ENCODE data around the genes POLD1, GPR32, KLK3 and KLK11.

DNA sequence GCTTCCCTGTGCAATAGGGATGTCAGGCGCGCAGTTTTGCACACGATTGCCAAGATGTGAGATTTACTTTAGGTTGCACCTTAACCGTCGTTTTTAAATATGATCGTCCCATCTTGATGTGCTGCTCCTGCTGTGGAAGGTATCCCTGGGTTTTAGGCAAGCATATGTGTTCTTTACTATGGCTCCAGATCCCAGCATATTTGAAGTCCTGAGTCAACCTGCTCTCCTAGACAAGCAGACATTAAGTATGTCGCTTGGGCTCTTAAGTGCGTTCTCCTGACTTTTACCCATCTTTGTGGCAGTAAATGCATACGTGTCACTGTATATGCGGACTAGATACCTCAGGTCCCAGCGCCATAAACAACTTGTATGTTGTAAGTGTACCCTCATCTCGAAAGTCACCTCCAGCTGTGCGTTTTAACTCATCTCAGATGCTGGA lies 14.9 kb downstream of the PNKP start:
- PRO-cap = no peak
- RAMPAGE, long total RNA = no peak

DNA sequence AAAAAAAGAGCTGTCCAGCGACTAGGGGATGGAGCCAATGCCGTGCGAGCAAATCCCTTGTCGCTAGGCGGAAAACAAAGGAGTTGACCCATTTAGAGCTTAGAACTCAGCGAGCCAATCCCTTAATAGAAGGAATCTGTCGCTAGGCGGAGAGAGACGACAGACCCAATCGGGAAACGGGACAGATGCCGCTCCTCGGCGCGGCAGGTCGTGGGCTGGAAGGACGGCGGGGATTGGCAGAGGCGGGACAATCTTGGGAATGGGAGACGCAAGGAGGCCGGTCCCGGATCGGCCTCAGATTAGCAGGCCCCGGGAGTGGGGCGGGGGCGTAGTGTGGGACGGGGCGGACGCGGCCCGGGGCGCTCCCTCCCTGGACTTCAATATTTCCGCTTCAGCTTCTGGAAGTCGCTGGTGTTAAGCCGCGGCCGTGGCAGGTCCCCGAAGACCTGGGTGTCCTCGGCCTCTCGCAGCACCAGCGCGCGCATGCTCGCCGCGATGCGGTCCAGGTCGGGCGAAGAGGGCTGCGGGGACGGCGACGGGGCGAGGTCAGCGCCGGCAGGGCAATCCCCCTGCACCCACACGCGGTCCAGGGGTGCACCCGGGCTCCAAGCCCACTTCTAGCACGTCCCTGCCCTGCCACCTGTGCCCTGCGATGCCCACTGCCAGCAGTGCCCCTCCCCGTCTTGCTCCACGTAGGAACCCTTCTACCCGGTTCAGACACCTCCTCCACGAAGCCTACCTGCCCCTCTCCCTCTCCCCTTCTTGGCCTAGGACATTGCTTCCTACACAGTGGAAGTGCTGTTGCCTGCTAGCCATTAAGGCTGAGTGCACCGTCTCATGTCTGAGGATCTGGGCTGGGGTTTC lies 2.4 kb upstream of the PNKP start:
- PRO-cap = bidirectional peak, plus-strand start at position 250 of the sequence, minus-strand start outside the sequence
- RAMPAGE, long total RNA = no peak

- PRO-cap = no peak
- RAMPAGE, long total RNA = no peak
Observed at GRCh38 chr19:49969266-49969717, 8.3 kb upstream of the SIGLEC11 start.

DNA sequence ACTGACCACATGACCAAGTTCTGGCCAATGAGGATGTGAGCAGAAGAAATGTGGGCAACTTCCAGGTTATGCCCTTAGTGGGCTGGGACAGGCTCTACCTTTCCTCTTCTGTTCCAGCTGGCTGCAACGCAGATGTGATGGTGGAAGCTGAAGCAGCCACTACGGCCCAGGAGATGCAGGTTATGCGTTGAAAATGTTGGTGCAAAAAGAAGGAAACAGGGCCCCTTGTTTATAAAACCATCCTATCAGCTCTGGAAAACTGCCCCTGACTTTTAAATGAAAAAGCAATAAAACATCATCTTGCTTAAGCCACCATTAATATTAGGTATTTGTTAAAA lies 27.3 kb downstream of the VRK3 start:
- PRO-cap = no peak
- RAMPAGE, long total RNA = no peak

DNA sequence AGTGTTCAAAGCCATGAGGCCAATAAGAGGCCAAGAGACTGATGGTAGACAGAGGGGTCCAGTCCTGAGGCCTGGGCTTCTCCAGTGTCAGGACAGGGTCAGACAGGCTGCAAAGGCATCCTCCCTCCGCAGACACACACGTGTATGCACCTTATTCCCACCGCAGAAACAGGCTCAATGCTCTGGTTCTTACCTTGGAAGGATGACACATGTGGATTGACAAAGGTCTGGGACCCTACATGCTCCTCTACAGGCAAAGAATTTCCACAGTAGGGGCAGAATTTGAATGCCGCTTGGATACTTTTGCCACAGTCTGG lies 9.4 kb downstream of the VRK3 start:
- PRO-cap = no peak
- RAMPAGE, long total RNA = no peak

- PRO-cap = no peak
- RAMPAGE, long total RNA = no peak
Observed at GRCh38 chr19:50257261-50257701, 53.9 kb downstream of the MYH14 start.

GRCh38 chr19:50272382-50272978 lies 56.7 kb downstream of the KCNC3 start:
- PRO-cap = no peak
- RAMPAGE, long total RNA = no peak

DNA sequence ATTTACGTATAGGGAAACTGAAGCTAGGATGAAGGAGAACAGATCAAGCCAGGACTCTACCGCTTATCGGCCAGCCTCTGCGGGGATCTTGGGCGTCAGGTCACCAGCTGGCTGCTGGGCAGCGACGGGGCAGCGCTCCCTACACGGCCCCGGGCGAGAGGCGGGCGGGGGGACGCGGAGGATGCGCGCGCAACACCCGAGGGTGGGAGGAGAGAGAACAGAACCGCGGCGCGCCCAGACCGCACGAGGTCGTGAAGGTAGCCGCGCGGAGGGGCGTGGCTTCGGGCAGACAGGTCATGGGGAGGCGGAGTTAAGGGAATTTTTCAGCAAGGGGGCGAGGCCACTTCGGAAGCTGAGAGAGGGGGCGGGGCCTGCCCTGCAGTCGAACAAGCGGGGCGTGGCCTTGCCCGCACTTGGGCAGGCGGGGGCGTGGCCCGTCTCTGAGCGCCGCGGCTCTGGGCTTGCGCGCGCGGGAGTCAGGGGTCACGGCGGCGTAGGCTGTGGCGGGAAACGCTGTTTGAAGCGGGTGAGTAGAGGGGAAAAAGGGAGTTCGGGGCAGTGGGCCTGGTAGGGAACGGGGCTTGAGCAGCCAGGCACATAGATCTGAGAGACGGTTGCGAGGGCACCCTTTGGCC lies at the start of gene POLD1:
POLD1 (plus strand) TSS at position 483 of the 635 bp plus-strand sequence.
- PRO-cap = unidirectional peak, plus-strand start at position 122 of the sequence; bidirectional peak, plus-strand start at position 199 of the sequence, minus-strand start at position 265 of the sequence
- RAMPAGE, long total RNA = no peak

DNA sequence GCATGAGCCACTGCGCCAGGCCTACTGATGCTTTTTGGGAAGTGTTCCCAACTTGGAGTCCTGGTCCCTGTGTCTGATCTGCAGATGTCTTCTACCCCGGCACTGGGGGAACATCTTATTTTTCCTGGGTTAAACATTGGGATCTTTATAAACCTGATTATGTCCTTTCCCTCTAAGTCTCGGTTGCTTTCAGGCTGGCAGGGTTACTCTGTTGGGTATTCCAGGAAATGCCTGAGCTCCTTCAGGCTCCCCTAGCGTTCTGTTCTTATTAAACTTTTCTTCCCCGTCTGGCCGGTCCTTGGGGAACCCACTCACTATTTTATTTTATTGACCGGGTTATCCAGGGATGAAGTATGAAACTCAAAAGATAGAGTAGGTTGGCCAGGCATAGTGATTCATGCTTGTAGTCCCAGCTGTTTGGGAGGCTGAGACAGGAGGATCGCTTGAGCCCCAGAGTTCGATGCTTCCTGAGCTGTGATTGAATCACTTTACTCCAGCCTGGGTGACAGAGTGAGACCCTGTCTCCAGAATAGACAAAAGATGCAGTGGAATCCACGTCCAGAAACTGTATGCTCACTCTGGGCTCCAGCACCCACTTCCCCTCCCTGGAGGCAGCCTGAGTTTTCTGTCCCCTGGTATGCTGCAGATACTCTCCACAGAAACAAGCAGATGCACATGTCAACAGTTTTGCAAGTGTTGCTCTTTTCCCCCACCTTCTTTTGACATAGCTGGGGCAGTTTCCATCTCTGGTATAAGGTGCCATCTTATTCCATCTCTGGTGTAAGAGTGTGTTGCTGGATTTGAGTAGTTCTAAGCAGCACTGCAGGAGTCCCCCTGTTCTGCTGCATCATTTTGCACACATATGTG lies 7.9 kb upstream of the GARIN5A start:
- PRO-cap = no peak
- RAMPAGE, long total RNA = no peak

DNA sequence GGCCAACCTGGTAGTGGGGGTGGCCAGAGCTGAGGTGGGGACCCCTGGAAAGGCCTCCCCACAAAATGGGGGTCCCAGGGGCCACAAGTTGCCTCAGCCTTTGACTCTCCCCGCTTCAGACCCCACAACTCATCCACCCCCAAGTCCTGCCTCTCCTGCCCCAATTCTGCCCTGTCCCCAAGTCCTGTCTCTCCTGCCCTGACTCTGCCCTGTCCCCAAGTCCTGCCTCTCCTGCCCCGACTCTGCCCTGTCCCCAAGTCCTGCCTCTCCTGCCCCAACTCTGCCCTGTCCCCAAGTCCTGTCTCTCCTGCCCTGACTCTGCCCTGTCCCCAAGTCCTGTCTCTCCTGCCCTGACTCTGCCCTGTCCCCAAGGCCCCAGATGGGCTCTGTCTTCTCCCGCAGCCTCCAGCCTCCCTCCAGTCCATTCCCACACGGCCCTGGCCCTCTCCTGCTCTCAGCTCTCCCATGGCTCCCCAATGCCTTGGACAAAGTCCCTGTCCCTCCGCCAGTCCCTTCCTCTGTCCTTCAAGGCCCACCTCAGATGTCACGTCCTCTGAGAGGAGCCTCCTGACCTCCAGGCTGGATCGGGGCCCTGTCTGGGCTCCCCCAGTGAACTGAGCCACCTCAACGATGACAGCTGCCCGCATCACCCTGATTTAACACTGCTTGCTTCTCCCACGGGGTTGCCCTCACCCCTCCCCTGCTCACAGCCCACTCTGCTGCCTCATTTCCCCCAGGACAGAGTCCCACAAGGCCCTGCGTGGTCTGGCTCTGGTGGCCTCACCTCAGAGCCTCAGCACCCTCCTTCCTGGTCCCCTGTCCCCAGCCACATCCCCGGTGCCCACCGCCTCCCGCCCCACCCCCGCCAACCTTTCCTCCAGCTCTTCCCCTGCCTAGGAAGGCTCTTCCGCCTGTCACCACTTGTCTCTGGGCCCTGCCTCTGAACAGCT lies 3.0 kb downstream of the JOSD2 start:
- PRO-cap = no peak
- RAMPAGE, long total RNA = no peak

DNA sequence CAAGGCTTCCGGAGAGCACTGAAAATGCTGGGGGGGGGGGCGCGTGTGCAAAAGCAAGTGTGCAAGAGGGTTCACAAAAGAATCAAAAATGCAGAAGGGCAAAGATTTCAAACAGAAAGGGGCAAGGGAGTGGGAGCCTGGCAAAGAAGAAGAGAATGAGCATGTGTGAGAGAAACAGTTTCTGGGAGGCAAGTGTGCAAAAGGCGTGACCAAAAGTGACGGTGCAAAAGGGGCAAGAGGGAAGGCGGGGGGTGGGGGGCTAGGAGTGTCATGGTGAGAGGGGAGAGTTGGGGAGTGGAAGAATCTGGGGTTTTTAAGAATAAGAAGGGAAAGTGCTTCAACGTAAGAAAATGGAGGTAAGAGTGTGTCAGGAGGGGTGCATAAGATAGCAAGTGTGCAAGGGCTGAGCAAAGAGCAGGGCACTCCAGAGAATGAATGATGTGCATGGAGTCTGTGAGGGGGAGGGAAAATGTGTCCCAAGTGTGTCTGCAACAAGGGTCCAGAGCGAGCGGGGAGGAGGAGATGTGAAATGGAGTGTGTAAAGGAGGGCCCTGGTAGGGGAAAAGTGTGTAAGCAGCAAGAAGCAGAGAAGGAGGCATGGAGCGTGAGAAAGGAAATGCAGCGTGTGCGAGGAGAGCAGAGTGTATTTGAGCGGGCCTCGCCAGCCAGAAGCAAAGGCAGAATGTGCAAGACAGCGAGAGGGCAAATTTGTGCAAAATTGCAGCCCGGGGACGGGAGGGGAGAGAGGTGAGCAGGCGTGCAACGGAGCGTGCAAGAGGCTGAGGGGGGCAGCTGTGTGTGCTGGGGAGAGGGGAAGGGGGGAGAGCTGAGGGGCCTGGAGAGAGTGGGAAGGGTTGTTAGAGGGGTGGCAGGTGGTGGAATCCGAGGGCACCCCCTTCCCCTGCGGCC lies 11.7 kb downstream of the C19orf81 start:
- PRO-cap = no peak
- RAMPAGE, long total RNA = no peak

DNA sequence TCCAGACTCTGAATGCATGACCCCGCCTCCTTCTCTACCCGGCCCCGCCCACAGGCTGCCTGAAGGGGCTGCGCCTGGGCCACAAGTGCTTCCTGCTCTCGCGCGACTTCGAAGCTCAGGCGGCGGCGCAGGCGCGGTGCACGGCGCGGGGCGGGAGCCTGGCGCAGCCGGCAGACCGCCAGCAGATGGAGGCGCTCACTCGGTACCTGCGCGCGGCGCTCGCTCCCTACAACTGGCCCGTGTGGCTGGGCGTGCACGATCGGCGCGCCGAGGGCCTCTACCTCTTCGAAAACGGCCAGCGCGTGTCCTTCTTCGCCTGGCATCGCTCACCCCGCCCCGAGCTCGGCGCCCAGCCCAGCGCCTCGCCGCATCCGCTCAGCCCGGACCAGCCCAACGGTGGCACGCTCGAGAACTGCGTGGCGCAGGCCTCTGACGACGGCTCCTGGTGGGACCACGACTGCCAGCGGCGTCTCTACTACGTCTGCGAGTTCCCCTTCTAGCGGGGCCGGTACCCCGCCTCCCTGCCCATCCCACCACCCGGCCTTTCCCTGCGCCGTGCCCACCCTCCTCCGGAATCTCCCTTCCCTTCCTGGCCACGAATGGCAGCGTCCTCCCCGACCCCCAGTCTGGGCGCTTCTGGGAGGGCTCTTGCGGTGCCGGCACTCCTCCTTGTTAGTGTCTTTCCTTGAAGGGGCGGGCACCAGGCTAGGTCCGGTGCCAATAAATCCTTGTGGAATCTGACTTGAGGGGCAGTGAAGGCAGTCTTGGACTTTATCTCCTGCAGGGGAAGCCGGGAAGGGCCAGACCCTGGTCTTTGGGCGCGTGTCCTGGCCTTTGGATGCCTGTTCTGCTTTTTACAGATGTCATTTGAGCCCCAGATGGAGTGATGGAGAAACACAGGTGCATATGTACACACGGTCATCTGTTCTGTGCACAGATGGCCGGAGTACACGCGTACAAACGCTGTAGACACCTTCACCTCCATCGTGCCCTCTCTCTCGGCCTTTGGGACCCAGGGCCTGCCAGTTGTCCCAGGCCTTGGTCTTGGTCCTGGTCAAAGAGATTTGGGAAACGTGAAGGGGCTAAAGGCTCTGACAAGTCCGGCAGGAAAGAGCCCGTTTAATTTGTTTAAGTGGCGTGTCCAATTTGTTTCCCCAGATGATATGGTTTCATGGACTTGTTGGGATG lies 2.2 kb downstream of the CLEC11A start:
- PRO-cap = bidirectional peak, plus-strand start at position 184 of the sequence, minus-strand start outside the sequence
- RAMPAGE, long total RNA = no peak

DNA sequence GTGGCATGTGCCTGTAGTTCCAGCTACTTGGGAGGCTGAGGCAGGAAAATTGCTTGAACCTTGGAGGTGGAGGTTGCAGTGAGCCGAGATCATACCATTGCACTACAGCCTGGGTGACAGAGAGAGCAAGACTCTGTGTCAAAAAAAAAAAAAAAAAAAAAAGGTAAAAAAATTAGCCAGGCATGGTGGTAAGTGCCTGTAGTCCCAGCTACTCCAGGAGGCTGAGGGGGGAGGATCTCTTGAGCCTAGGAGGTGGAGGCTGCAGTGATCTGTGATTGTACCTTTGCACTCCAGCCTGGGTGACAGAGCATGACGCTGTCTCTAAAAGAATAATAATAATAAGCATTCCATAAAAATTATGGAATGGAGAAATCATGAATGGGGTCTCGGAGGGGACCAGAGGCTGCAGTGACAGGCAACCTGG lies at the start of gene GPR32:
GPR32 (plus strand) TSS at position 238 of the 424 bp plus-strand sequence.
- PRO-cap = no peak
- RAMPAGE, long total RNA = no peak

GRCh38 chr19:50803558-50804309 lies 13.5 kb downstream of the ACP4 start:
- PRO-cap = no peak
- RAMPAGE, long total RNA = no peak

GRCh38 chr19:50854407-50855211 lies at the start of gene KLK3:
Gene KLK3, plus strand, starts transcription at chr19:50854915.
- PRO-cap = no peak
- RAMPAGE, long total RNA = no peak

- PRO-cap = no peak
- RAMPAGE, long total RNA = no peak
Observed at GRCh38 chr19:50968047-50969056, 1.0 kb downstream of the KLK6 start.

- PRO-cap = no peak
- RAMPAGE, long total RNA = no peak
Observed at GRCh38 chr19:51018000-51018199, 1.6 kb downstream of the KLK10 start.

- PRO-cap = no peak
- RAMPAGE, long total RNA = start-site peak on the minus strand at chr19:51026566-51026638, 11 and 8 reads in 2 replicates
Observed at GRCh38 chr19:51026403-51027412, at the start of gene KLK11. Gene KLK11, minus strand, starts transcription at chr19:51026616.

DNA sequence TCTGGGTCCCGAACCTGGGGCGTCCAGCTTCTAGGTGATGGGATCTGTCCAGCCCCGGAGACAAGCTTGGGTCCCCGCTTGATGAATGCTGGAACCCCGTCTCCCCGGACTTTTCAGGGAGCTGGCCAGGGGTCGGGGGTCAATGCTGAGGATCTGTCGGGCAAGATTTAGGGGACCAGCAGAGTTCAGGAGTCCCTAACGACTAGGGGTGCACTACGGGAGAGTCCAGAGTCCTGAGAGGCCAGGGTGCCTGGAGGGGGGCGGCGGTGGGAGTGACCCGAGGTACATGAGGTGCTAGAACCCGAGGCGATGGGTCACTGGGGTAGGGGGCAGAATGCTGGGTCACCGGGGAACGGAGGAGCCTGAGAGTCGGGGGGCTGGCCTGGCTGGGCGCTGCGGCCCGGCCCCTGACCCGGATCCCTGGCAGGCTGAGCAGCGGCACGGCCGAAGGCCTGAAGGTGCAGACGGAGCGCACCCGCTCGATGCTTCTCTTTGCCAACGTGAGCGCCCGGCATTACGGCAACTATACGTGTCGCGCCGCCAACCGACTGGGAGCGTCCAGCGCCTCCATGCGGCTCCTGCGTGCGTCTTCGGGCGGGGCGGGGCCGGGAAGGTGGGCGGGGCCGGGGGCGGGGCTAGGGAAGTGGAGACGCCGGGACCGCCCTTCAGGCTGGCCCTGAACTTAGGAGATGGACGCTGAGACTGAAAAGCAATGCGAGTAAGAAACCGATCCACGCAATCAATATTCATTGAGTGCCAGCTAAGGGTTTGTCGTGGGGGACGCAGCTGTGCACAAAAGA lies 14.4 kb downstream of the VSIG10L start:
- PRO-cap = no peak
- RAMPAGE, long total RNA = no peak

- PRO-cap = unidirectional peak, plus-strand start at chr19:51338955; bidirectional peak, plus-strand start at chr19:51339266, minus-strand start at chr19:51339193
- RAMPAGE, long total RNA = no peak
Observed at GRCh38 chr19:51338646-51339488, 3.1 kb downstream of the VSIG10L start.